ENCODE data around the gene STX16.

DNA sequence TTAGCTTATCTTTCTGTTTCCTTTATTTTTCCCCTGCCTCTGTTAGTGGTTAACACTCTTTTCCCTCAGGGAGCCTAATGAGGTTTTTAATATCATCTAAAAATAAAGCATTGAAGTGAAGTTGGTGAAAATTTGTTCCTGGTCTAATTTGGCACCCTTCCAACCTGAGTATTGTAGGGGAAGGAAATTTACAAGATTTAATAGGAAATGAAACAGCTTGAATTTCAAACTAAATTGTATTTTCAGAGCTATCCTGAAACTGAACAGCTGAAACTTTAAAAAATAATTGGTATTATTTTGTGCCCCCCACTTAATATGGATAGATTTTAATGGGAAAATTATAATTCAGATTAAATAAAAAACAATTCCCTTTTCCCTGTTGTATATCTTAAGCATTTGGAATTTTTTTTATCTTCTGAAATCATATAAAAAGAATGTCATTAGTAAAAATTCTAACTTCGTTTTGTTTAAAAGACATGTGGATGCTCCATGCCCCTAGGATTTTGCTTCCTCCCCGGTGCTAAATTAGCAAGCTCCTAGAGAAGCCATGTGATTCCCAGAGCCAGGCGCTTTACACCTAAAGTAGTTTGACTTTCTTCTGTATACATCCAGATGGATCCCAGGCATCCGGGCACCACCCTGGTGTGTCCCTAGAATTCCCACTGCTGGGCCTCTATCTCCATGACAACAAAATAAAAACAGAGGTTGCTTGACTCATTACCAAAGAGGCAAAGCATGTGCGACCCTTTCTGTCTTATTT lies 27.8 kb upstream of the VAPB start:
- PRO-cap: no peak

- PRO-cap: no peak
These were observed 48.4 kb downstream of the VAPB start for GRCh38 chr20:58437282-58437926.

DNA sequence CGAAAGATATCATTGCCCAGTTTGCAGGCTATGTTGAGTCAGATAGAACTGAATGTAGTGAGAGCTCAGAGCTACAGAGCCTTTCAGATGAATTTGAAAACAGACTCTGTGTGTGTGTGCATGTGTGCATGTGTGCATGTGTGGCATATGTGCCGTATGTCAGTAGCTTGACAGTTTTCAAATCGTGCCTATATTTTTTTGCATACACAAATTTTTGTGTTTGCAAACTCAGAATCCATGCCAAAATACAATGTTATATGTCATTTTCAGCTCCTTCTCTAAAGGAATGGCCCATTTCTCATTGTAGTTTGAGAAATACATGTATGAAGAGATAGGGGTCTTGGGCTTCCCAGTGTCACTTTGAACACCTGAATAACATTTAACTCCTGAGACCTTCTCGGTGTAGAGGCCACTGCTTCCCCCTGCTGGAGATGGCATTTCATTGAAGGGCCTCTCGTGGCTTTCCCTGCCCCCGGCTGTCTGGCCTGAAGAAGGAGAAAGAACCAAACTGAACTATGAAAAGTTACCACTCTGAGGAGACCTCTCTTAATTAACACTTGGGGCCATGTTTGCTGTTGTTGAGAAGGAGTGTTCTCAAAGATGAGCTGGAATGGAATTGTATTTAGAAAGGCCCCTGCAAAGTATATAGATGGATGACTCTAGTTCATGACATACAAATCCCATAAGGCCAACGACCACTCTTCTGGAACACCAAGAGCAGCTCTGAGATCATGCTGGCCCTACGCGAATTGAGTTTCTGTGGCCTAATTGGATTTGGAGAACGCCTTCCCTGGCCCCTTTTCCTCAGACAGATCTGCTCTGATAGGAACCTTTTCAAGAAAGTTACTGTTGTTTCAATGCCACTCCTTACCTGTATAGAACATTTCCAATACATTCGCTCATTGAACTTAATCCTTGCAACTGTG lies 58.8 kb downstream of the VAPB start:
- PRO-cap: no peak

DNA sequence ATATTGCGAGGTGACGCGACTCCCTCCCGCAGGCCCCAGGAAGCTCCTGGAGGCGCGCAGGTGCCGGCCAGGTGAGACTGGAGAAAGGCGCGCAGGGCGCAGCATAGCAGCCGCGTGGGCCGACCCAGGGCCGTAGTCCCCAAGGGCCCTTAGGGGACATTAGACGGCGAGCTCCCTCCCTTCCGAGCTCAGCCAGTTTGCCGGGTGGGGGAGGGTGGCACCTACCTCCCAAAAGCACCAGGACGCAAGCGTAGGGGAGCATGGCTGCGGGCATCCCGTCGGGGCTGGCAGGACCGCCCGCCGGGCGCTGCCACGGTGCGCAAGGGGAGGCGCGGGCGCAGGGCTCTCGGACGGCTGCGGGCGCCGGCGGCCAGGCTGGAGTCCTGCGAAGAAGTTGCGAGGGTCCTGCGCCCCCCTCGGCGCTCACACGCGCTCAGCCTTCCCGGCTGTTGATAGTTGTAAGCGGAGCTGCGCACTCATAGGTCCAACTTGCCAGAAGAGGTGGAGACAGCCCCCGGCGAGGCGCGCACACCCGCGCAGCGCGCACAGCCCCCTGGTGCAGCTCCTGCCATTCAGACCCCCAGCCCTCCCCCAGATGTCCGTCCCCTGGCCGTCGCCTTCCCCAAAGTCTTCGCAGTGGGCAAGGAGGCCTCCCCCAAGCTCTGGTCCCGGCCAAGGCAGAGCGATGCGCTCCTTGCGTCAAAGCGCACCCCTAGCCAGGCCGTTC lies 602 bp downstream of the APCDD1L start:
- PRO-cap: no peak

- PRO-cap: no peak
These were observed 16.4 kb upstream of the STX16 start for GRCh38 chr20:58634451-58635410.

DNA sequence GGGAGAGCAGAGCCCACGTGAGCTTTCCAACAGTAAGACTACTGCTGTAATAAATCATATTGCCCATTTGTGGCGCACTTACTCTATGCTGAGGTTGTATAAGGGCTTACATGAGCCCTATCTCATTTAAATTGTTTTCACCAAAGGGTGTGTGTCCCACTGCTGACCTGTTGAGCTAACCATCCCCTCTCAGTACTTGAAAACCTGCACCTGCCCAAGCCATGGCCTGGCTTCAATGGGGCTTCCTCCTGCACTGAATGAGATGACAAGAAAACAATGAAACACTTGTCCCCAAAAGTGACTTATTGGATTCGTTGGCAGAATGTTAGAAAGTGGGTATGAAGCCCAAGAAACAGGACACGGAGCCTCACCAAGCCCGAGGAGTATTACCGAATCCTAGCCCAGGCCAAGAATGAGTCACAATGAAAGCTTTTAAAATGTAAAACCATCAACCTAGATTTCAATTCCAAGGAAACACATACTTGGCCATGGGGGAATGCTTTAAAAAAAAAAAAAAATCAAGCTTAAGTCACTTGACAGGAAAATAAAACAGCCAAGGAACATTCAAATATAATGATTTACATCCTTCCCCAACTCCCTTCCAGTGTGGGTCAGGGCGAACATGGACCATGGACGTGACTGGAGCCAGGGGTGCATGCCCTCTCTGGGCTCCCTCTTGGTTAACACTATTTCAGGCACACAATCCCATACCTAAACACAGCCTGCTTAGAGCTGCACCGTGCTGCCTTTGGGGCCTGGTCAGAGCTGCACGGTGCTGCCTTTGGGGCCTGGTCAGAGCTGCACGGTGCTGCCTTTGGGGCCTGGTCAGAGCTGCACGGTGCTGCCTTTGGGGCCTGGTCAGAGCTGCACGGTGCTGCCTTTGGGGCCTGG lies 3.2 kb upstream of the STX16 start:
- PRO-cap: no peak

- PRO-cap: bidirectional peak, plus-strand start at chr20:58651283, minus-strand start at chr20:58651133
These were observed at the start of gene STX16 for GRCh38 chr20:58650612-58651370. STX16 (plus strand) TSS chr20:58651283.

DNA sequence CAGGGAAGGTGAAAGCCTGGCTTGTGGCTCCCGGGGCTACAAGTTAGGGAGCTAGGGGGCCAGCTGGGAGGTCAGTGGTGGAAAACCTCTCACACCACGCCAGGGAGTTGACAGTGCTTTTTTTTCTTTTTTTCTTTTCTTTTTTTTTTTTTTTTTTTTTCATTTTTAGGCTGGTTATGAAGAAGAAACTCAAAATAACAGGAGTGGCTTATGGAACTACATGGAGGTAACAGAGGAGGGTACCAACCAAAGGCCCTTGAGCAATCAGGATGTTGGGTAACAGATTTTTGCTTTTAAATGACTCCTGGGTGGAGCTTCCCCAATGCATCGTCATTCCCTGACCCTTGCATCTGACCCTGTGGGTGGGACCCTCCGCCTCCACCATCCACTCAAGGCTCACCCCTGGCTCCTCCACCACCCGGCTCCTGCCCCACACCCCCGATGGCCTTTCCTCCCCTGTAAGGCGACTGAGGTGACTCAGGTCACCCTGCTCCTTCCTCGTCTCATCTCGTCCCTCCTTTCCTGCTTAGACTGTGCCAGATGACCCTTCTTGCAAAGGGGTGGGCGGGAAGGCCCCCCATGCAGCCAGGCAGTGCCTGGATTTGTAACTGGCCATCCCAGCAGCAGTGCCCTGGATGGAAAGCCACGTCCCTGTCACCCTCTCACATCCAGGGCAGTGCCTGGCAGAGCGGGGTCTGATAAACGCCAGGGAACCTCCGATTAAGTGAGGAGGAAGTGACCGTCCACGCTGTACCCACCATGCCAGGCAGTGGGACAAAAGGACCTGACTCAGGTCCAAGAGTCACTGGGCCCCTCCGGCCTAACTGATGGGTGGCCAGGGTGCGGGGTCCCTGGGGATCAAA lies 814 bp upstream of the NPEPL1 start:
- PRO-cap: no peak

DNA sequence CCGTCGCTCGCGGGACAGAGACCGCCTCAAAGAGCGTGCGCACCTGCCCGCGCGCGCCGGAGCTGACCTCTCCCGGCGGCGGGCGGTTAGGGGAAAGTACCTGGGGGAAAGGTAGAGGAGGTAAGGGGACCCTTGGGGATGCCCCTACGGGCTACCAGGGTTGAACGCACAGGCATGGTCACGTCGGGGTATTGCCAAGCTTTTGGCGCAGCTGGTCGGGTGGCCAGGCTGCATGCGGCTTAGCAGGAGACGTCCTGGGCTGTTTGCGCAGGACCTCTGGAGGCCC lies 49.7 kb upstream of the GNAS start:
- PRO-cap: no peak

GRCh38 chr20:58890234-58890719 lies 944 bp upstream of the GNAS start:
- PRO-cap: no peak

DNA sequence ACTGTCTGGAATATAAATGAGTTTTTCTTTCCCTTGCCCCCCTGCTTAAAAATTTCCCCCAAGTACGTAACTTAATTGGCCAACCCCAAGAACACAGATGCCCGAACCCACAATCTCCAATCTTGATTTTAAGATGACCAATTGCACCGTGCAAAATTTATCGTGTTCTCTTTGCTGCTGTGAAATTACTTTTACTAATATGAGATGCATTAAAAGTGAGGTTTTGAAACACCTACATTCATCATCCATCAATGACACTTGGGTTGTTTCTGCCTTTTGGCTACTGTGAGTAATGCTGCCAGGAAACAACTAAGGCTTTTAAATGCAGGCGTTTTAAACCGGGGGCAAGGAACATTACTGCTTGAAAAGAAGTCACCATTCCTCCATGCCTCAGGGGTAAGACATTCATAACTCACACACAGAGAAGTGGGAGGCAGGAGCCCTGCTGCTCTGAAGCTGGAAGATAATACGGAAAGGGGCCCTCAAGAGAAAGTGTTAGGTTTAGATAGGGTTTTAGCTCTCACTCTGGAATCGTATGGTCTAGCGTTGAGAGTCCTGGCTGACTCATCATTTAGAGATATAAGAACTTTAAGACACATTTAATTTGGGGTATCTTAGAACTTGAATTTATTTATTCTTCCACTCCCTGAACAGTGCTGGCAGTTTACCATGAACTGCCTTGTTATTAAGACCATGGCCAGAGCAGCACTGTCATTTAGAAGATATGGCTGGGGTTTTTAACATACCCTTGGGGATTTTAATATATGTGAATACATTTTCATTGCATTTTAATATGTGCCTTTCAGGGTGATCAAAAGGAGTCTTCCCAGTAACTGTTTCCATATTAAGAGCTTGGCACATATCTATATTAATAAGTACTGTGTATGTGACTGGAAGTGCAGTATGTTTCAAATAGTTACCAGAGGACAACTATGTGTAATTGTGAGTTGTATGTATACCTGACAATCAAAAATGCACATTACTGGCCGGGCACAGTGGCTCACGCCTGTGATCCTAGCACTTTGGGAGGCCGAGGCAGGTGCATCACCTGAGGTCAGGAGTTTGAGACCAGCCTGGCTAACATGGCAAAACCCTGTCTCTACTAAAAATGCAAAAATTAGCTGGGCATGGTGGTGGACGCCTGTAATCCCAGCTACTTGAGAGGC lies 1.9 kb downstream of the TUBB1 start:
- PRO-cap: no peak

- PRO-cap: no peak
These were observed 1.2 kb upstream of the PRELID3B start for GRCh38 chr20:59043761-59044262.

GRCh38 chr20:59063756-59064132 lies 21.2 kb upstream of the PRELID3B start:
- PRO-cap: no peak

- PRO-cap: no peak
These were observed 39.9 kb upstream of the ZNF831 start for GRCh38 chr20:59123602-59124152.

DNA sequence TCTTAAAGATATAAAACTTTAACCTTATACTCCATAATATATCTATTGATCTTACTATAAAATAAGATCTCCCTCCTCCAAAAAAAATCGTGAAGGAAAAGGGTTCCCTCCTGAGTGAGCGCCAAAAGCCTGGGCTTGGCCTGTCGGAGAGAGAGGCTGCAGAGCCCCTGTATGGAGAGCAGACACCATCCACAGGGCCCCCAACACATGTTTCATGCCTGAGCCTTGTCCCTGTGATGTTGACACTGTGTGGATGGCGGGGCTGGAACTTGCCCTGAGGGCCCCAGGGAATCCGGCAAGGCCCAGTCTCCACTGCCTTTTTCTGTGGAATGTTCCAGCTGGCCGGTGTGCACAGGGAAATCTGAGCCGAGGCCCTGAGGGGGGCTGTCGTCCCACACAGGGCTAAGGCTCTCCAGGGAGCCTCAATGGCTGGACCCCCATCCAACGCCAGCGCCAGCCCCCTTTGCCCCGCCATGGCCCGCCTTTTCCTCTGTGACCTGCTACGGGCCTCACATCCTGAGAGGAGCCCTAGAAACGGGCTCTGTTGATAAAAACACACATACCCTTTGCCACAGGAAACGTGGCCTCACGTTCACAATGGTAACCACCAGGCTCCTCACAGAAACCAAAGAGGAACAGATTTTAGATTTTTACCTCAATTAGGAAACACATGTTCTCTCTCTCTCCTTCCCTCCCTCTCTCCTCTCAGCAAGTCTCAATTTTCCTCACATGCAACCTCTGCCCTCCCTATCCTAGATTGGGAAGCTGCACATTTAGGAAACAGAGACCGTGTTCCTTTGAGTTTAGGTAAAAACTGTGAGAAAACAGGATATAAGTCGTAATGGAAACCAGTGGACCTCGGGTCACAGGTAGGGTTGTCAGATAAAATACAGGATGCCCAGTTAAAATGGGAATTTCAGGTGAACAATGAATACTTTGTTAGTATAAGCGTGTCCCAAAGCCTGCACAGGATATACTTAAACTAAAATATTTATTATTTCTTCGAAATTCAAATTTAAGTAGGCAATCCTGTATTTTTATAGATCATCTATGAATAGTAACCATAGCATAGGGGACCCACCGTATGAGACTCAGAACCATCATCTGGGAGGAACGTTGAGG lies 13.8 kb upstream of the ZNF831 start:
- PRO-cap: no peak

GRCh38 chr20:59151624-59152257 lies 11.9 kb upstream of the ZNF831 start:
- PRO-cap: no peak

DNA sequence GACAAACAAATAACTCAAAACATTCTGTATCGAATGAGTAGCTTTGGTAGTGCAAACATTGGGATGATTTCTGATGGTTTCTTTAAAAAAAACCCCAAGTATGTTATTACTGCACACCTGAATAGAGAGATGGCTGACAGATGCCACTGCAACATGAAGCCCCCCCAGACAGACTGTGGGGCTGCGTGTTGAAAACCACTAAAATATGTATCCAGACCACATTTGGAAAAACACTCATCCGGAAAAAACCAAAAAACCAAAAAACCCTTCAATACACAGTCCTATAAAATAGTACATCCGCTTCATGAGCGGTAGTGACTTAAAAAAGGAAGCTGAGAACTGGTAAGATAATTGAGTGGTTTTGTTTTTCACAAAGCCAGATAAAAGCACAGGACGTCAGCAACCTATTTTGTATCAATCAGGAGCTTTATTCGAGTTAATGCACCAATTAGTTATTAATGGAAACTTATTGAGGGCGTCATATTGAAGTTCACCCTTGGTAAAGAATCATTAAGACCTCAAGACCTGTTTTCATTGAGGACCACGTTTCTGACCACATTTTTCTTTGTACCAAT lies 47.0 kb upstream of the EDN3 start:
- PRO-cap: no peak

GRCh38 chr20:59308659-59309290 lies 8.4 kb downstream of the EDN3 start:
- PRO-cap: no peak

- PRO-cap: no peak
These were observed 128.6 kb downstream of the EDN3 start for GRCh38 chr20:59428798-59429707.

GRCh38 chr20:59948763-59949118 lies 8.6 kb downstream of the FAM217B start:
- PRO-cap: no peak

Data from peritoneum (tissue), 1 donor.